Skeletal muscle tissue (tissue), 7 donors: ENCODE measurements around a stretch of chr7.

- PRO-cap, 3 experiments = no peak in any of the 3 experiments
- RAMPAGE, long total RNA = no peak
- RRBS, 2 experiments = 96 to 98% methylated on average over 4 of the region's 15 CpGs
Observed at GRCh38 chr7:135178141-135178813, 7.8 kb upstream of the CYREN start.

DNA sequence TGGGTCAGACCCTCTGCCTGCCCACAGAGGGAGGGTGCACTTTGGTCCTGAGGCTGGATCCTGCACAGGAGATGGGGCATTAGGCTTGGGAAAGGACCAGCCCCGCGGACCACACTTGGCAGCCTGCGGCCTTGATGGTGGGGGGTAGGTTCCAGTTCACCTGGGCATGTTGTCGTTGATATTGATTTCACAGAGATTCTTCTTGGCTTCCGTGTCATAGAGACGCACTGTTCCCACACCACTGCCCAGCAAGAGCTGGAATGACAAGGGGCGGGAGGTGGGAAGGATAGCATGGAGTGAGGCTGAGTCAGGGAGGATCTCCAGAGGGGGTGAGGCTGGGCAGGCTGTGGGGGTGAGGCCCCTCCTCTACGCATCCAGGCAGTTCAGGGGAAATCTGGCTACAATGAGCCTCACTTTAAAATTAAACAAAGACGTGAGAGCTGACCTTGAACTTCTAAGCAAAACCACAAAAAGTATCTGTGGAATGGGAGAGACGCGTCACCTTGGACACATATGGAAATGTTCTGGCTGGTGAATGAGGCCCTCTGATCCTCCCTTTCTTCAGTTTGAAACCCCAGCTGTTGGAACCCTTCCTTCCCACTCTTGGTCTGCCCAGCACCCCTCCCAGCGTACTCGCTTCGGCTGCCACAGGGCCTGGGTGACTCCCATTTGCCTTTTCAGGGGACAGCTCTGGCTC, 17.8 kb downstream of the WDR91 start:
- PRO-cap, 3 experiments = no peak in any of the 3 experiments
- RAMPAGE, long total RNA = no peak
- RRBS, 2 experiments = no CpG with 5 or more reads among the region's 14 CpGs

GRCh38 chr7:135317593-135318122, 84.0 kb downstream of the STRA8 start:
- PRO-cap, 3 experiments = no peak in any of the 3 experiments
- RAMPAGE, long total RNA = no peak
- RRBS, 2 experiments = no CpG with 5 or more reads among the region's 12 CpGs

GRCh38 chr7:135630121-135630660, 32.1 kb upstream of the STMP1 start:
- PRO-cap, 3 experiments = no peak in any of the 3 experiments
- RAMPAGE, long total RNA = no peak
- RRBS, 2 experiments = no CpG with 5 or more reads among the region's 1 CpG

- PRO-cap, 3 experiments = no peak in any of the 3 experiments
- RAMPAGE, long total RNA = no peak
- RRBS, 2 experiments = no CpG with 5 or more reads among the region's 2 CpGs
Observed at GRCh38 chr7:135678871-135679070, 16.5 kb downstream of the STMP1 start.

- PRO-cap, 3 experiments = no peak in any of the 3 experiments
- RAMPAGE, long total RNA = no peak
- RRBS, 2 experiments = no CpG with 5 or more reads among the region's 13 CpGs
Observed at GRCh38 chr7:135755258-135755752, 6.7 kb upstream of the FAM180A start.

DNA sequence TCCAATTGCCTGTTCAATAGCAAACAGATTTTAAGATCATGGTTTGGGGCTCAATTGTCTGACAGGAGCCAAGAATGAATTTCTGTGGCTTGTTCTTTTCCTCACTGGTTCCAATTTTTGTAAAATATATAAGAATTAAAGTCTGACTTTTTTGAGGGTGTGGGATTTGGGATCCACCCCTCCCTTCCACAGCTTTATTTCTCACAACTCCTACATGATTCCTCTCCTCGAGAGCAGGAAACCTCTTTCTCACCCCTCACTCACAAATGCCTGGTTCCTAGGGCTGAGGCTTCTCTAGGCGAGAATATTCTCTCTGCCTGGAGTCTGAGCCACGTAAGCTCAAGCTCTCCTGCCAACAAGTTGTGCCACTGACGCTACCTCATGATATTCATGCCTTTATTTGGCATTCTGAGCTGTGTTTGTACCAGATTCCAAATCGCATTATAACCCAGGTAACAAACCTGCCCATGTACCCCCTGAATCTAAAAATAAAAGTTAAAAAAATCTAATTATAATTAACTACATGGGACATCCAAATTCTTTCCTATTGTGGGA, 20.8 kb upstream of the FAM180A start:
- PRO-cap, 3 experiments = no peak in any of the 3 experiments
- RAMPAGE, long total RNA = no peak
- RRBS, 2 experiments = no CpG with 5 or more reads among the region's 5 CpGs

DNA sequence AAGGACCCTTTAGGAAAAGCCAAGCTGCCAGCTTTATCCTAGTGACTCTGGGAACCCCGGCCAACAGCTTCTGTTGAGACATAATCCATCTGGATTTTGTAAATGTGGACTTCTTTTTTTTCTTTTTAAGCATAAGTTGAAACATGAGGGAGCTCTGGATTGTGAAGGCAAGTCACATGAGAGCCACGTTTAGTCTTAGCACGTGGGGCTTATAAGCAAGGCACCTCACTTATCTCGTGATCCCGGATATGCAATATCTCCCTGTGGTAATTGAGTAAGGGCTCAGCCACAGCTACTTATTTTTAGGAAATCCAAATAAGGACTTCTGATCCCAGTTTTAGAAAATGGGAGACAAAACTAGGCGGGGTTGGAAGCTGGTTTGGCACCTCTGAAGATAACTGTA, 111.2 kb upstream of the PTN start:
- PRO-cap, 3 experiments = no peak in any of the 3 experiments
- RAMPAGE, long total RNA = no peak
- RRBS, 2 experiments = 9 to 13% methylated on average over 1 of the region's 6 CpGs

DNA sequence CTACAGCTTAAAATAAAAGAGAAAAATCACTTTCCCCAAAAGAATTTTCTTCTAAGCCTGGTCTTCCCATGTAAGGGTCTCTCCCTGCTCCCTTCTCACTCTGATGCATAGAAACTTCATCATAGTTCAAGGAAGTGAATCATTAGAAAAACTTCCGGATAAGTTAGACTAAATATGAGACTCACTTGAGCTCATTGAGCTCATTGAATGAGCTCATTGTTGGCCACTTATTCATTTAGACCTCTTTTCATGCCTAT, 236.3 kb upstream of the PTN start:
- PRO-cap, 3 experiments = no peak in any of the 3 experiments
- RAMPAGE, long total RNA = no peak
- RRBS, 2 experiments = no CpG with 5 or more reads among the region's 1 CpG

DNA sequence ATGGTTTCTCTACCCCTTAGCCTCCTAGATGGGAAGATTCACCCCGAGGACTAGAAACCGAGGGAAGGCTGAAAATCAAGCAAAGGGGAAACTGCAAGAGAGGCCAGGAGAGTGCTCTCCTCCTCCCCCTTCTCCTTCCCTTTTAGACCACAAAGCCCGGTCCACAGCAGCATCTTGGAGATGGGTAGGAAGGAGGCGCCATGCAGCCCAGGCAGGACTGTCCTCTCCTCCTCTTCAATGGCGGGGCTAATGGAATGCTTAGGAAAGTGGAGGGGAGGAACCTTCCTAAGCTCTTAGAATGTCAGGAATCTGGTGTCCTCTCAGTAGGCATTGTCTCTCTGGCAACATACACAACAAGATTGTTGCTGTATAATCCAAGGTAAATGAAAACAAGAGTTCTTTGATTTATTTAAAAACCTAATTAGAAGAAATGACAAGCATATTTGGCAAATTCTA, 185.2 kb downstream of the DGKI start:
- PRO-cap, 3 experiments = no peak in any of the 3 experiments
- RAMPAGE, long total RNA = no peak
- RRBS, 2 experiments = no CpG with 5 or more reads among the region's 5 CpGs

DNA sequence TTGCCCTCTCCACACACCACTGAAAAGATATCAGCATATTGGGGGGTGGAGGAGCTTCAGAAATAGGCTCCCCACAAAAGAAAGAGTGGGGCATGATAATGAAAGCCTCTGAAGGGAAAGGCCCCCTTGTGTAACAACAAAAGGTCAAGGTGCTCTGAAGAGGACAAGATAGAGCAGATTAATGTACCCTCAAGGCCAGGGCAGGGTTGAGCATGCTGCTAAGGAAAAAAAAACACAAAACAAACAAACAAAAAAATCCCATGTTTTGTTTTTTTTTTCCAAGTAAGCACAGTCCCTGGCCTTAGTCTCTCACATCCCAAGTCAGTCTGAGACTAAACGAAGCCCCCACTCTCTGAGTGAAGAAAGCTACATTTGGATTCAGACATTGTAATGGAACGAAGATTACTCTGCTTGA, 27.3 kb upstream of the DGKI start:
- PRO-cap, 3 experiments = no peak in any of the 3 experiments
- RAMPAGE, long total RNA = no peak
- RRBS, 2 experiments = no CpG with 5 or more reads among the region's 2 CpGs

DNA sequence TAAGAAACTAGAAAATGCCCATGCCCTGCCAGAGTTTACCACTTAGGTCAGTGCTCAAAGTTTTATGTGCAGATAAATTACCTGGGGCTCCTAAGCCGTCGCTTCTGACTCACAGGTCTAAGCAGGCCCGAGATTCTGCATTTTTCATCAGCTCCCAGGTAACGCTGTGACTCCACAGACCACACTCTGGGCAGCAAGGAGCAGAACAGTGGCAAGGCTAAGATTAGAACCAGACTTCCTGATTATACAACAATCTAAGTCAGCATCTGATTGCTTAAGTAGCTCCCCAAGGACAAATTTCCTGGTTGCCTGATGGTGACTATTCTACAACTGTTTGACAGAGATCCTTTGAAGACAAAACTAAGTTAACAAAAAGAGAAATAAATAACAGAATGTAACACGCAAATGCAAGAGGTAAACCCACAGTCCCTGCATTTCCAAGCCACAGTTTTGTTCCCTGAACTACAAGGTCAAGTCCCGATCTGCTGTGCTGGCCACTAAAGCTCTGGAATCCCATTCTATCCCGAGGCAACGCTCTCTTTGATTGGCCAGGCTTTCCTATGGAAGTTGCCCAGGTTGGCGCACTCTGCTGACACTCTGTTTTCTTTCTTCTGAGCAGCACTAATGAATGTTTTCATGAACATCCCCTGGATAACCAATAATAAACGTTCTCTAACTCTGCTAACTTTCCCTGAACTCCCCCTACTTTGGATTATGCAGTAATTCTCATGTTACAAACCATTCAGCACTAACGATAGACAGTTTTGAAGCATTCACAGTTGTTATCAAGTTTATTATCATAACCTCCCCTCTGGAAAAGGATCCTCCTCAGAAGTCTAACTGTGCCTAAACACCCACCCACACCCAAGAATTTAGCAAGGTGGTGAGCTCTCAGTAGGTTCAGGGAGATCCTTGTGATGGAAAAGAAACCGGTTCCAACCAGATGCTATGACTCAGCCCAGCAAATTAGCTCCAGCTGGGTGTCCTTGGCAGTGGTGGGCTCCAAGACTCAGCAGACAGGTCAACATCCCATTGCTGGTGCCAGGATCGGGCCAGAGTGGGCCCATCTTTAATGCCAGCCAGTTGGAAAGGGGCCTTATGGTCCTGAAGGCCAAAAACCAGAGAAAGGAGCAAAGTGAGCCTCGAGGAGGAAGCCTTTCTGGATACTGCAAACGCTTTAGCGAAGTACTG, 68.7 kb downstream of the CREB3L2 start:
- PRO-cap, 3 experiments = no peak in any of the 3 experiments
- RAMPAGE, long total RNA = no peak
- RRBS, 2 experiments = no CpG with 5 or more reads among the region's 16 CpGs

GRCh38 chr7:137942438-137942859, 59.4 kb downstream of the CREB3L2 start:
- PRO-cap, 3 experiments = no peak in any of the 3 experiments
- RAMPAGE, long total RNA = no peak
- RRBS, 2 experiments = no CpG with 5 or more reads among the region's 2 CpGs

DNA sequence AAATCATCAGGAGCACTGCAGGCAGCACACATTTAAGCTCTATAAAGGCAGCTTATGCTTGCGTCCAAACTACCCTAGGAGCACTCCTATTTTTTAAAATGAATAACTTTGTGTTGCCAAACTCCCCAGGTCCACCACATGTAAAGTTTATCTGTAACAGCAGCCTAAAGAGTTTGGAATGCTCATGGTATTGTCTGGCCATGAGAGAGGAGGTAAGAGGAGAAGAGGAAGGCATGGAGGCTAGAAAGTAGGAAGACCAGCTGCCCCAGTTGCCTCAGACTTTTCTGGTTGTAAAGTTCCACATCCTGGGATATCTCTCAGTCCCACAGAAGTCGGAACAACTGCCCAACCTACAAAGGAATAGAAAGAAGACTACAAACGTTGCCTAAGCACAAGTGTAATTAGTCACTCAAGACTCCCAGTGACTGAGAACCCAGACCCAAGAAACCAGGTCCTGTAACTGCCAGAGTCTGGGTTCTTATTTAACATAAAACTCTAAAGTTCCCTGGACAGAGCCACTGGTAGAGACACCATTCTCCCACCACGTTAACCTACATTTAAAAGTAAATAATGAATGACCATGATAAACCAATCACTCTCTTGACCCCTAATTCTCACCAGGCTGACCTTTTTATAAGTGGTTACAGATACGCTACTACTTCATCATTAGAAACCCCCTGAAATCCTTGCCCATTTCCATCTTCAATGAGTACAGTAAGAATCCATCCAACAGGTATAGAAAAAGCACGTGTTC, 47.2 kb downstream of the CREB3L2 start:
- PRO-cap, 3 experiments = no peak in any of the 3 experiments
- RAMPAGE, long total RNA = no peak
- RRBS, 2 experiments = no CpG with 5 or more reads among the region's 6 CpGs

- PRO-cap, 3 experiments = no peak in any of the 3 experiments
- RAMPAGE, long total RNA = no peak
- RRBS, 2 experiments = no CpG with 5 or more reads among the region's 1 CpG
Observed at GRCh38 chr7:137975842-137976266, 26.0 kb downstream of the CREB3L2 start.

- PRO-cap, 3 experiments = no peak in any of the 3 experiments
- RAMPAGE, long total RNA = no peak
- RRBS, 2 experiments = no CpG with 5 or more reads among the region's 6 CpGs
Observed at GRCh38 chr7:137987765-137988273, 14.1 kb downstream of the CREB3L2 start.

DNA sequence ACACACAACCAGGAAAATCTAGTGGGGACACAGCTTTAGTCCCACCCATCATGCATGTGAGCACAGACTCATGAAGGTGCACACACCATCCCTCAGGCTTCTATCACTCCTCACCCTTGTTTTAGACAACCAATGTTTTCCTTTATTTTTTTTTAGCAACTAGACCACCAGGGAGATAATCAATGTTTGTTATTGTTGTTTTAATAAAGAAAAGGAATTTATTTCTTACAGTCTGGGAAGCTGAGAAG, 151.1 kb upstream of the TRIM24 start:
- PRO-cap, 3 experiments = peak in 2 of 3 experiments; most common minus-strand start position 175 of the sequence (in 2)
- RAMPAGE, long total RNA = no peak

DNA sequence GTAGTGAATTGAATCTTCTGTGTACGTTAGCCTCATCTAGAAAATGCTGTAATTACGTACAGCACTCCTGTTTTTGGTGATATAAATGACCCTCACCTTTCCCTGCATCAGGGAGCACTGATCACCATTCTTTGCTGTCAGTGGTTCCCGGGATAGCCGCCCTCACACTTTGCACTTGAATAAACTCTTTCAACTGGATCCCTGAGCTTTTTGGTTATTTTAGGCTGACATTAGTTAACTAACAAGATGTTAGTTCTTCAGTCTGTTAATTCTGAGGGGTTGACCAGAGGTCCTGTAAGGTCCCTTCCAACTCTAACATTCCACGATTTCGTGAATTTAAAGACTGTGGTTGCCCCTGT, 693 bp upstream of the TTC26 start:
- PRO-cap, 3 experiments = no peak in any of the 3 experiments
- RAMPAGE, long total RNA = no peak
- RRBS, 2 experiments = no CpG with 5 or more reads among the region's 6 CpGs

DNA sequence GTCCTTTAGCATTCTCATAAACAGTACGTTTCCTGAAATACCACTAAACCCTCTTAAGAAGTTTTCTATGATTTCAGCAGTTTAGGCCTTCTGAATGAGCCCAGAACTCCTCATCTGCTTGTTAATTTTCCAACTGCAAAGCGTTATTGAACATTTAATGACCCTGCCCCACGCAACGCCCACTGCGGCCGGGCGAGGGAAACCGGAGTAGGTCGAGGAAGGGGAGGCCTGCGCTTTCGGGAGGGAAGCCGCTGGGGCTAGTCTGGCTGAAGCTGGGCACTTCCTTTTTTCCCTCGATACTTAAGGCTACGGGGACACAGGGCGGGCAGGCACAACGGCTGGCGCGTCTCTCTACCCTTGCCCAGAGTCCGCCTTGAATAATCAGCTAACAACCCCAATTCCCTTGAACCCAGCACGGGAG, 509 bp upstream of the UBN2 start:
- PRO-cap, 3 experiments = no peak in any of the 3 experiments
- RAMPAGE, long total RNA = no peak
- RRBS, 2 experiments = no CpG with 5 or more reads among the region's 20 CpGs

DNA sequence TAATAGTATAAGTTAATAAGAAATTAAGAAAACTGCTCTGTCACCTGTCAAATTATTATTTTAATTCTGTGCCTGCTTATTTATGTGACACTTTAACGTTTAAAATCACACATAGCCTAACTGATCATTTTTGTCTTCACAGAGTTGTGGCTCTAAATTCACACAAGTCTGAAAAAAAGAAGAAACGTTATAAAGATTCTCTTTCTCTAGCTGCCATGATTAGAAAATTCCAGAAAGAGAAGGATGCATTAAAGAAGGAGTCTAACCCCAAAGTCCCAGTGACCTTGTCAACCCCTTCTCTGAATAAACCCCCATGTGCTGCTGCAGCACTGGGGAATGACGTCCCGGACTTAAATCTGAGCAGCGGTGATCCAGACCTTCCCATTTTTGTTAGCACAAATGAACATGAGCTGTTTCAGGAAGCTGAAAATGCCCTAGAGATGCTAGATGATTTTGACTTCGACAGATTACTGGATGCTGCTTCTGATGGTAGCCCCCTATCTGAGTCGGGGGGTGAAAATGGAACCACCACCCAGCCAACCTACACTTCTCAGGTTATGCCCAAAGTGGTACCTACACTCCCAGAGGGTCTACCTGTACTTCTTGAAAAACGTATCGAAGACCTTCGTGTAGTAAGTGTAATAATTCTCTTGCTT, 30.2 kb downstream of the UBN2 start:
- PRO-cap, 3 experiments = no peak in any of the 3 experiments
- RAMPAGE, long total RNA = no peak
- RRBS, 2 experiments = no CpG with 5 or more reads among the region's 10 CpGs